ENCODE measurements around a stretch of chr6.

GRCh38 chr6:93221753-93222083, 197.6 kb downstream of the EPHA7 start:
- PRO-cap = no peak

DNA sequence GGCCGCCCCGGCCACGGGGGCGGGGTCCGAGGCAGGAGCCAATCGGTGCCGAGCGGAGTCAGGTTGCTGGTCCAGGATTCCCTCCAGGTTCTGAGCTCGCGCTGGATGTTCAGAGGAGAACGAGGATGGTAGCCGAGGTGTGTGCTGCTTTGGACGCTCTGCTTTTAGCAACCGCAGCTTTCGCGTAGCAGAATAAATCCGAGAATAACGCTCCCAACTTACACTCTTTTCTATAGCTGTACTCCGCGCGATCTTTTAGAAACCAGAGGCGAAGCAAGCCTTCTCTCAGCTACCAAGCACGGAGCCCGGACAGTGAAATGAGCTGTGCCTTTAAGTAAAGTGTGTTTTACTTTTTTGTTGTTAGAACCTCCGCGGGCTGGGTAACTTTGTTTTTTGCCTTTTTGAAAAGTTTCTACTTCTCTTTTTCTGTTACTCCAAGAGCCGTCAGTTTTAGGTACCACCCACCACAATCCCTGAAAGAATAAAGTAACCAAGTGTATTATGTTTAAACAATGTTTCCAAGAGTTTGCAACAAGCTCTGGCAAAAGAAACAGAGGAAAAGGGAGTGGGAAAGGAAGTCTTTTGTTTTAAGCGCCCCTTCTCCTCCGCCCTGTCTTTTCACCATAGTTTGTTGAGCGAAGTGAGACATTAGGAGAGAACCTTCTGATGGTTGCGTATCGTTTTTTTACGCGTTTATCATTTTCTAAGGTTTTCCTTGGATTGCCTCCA, 515 bp upstream of the EPHA7 start:
- PRO-cap = bidirectional peak, plus-strand start at position 112 of the sequence, minus-strand start outside the sequence

DNA sequence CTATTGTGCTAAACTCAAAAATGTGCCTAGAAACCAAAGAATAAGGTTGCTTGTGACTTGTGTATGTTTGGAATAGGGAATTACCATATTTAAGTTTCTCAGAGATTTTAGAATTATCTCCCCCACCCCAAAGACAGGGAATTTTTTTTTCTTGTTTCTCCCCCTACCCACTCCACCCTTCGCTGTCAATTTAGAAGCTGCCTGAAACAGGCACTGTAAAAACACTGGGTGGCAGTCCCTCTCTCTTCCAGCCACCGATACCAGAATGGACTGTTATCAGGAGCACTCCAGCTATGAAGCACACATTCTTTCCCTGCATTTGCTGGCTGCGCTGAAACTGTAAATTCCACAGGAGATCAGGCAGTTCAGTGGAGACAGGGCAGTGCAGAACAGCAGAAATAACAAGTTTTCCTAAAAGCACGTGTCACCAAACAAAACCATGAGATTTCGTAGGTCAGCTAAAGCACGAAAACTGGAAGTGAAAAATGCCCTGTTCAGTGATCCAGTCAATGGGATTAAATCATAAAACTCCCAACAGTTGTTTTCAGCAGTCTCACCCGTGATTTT, 359.7 kb upstream of the EPHA7 start:
- PRO-cap = no peak

- PRO-cap = no peak
These were observed 1.4 kb downstream of the UFL1 start for GRCh38 chr6:96523109-96523367.

- PRO-cap = no peak
These were observed 726 bp downstream of the GPR63 start for GRCh38 chr6:96836668-96836834.

DNA sequence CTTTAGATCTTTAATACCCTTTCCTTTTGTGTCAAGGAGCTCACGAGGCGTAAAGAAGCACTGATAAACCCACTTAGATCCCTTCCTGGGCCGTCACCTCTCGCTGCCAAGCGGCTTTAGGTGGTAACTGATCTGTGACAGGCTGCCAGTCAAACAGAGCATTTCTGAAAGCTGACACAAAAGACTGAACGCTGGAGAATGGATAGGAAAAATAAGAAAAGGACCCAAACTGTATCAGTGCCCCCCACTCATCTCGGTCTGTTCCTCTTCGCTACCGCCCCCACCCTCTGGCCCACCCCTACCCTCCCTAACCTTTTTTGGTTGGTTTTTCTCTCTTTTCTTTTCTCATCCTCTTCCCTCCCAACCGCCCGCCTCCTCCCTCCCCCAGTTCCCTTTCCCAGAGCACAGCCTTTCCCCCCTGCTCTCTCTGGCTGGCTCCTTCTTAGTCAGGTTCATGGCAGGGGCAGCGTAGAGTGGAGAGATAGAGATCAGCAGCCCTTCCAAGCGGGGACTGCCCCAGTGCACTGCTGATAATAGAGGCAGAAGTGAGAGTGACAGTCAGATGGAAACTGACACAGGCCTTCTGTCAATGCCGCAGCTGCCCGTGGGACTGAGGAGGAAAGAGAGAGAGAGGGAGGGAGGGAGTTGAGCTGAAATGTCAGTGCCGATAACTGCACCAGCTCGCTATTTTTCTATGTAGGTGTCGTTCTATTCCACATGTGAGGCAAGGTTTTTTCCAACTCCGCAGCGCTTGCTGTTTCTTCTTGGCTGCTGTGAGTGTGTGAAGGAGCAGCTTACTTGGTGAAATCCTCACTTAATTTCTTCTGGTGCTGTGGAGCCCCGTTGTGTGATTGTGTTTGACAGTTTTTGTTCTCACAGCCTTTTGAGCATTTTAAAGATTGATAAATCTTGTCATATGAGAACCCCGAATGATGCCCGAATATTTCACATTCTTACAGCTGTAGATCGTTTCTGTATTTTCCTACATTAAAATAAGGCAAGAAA, 386.1 kb upstream of the MMS22L start:
- PRO-cap = no peak

GRCh38 chr6:98827543-98828120, 6.7 kb upstream of the POU3F2 start:
- PRO-cap = no peak

DNA sequence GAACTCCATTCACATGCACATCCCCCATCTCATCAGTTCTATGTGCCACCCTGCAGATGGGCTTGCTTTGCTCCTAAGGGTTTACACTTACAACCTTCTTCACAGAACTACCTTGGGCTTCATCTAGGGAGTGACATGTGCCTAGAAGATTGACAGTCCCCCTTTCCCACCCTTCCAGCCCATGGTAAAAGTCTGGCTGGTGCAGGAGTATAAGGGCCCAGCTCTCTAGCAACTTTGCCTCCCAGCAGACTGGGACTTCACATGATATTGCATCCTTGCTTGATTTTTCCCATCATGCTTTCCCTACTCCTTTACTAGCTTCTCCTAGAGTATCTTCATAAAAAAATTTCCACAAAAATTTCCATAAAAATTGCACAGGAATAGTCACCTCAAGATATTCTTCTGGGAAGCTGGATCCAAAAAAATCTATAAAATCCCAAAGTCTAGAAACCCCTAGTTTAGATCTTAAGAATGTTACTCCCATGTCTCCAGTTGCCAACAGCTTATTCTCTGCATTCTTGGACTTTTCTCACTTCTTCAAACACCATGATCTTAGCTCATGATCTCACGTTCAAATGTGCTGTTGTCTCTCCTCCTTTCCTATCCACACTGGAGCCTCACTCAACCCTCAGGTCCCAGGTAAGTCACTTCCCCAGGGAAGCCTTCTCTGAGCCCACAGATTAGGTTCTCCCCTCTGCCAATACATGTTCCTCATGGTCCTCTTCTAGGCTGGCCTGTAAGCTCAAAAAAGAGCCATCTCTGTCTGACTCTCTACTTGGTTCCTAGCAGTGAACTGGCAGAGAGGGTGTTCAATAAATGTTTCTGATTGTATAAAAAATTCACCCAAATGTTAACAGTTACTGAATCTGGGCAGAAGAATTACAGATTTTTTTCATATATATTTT, 24.6 kb downstream of the FBXL4 start:
- PRO-cap = no peak

DNA sequence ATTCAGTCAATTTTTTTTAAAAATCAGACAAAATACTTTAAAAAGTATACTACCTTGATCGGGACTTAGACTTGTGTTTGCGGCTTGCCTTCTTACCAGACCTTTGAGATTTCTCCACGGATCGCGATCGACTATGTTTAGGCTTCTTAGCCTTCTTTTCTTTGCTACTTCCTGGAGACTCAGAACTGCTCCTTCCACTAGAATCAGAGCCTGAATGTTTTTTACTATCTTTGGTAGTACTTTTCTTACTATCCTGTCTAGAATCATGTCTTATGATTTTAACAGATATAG, 6.4 kb upstream of the COQ3 start:
- PRO-cap = no peak

DNA sequence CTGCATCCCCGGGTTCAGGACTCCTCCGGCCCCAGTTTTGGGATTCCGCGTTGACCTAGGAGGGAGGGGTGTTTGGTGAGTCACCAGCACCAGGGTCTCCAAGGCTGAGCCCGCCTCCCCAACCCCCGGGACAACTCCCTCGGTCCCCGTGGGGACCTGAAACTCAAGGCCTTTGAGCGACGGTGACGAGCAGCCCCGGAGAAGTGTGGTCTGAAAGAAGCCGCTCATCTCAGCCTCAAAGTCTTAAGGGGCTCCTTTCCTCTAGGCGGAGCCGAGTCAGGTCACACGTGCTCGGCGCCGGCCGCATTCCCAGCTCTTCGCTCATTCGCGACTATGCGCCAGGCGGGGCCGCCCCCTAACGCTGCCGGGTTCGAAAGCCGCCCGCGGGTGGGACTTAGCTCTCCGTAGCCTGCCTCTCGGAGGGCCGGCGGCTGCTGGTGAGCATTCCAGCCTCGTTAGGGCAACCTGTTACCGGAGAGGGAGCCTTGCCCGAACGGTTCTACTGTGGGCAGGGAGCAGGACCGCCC, 3.1 kb upstream of the PRDM13 start:
- PRO-cap = no peak

GRCh38 chr6:100482555-100483163, 17.9 kb upstream of the SIM1 start:
- PRO-cap = no peak

GRCh38 chr6:100554090-100554770, 89.5 kb upstream of the SIM1 start:
- PRO-cap = no peak

- PRO-cap = no peak
These were observed 776.2 kb downstream of the GRIK2 start for GRCh38 chr6:102169614-102170203.

- PRO-cap = no peak
These were observed 1566.0 kb downstream of the HACE1 start for GRCh38 chr6:103293844-103294043.

- PRO-cap = no peak
These were observed 437.7 kb downstream of the HACE1 start for GRCh38 chr6:104422119-104422389.

GRCh38 chr6:104640575-104641155, 219.1 kb downstream of the HACE1 start:
- PRO-cap = no peak

DNA sequence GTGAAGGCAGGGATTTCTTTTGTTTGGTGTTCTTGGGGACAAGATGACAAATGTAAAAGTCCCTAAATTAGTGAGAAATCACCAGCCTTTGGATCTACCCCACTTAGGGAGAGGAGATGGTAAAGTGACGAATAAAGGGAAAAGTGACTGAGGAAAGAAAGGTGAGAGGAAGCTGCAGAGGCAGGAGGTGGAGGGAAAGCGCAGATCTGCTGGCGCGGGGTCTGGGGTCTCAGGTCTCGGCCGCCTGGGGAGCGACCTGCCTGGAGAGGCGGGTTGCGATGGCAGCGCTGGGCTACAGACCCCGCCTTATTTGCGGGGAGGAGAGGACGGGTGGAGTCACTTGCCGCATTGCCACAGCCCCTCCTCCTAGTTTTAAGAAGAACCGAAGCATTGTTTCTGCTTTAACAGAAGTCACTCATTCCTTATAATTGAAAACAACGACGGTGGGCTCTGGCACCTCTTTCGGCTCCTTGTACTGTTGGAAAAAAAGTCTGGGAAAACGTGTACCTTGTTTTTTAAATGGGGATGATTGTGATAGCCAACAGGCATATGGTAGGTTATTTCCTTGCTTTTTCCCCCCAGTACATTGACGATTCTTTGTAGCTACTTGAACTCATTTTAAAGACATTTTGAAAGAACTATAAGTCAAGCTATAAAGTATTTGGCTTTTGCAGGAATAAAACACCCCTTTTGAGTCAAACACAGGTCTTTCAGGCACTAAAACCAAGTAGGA, 3.3 kb upstream of the LIN28B start:
- PRO-cap = no peak

- PRO-cap = no peak
These were observed 2.5 kb downstream of the LIN28B start for GRCh38 chr6:104959263-104959883.

DNA sequence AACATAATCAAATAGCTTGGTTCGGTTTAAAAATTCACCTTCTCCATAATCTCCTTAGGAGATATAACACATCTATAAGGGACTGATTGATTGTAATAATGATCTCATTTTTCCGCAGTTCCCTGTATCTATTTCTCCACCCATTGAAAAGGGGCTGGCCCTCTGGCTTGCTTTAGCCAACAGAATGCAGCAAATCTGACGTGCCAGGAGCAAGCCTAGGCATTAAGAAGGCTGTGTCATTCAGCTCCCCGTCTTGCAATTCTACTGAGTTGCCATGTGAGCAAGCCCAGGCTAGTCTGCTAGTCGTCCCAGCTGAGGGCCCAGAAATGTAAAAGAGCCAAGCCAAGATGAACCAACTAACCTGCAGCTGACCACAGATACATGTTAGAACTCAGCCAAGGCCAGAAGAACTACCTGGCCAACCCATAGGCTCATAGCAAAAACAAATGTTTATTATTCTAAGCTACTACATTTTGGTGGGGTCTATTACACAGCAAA, 30.1 kb downstream of the PREP start:
- PRO-cap = no peak

GRCh38 chr6:105402084-105402922, 579 bp downstream of the PREP start:
- PRO-cap = no peak

All from osteocyte (in vitro differentiated cells).